ENCODE results near the genes SAFB, RPL36, CAPS and SLC25A23.

GRCh38 chr19:5567497-5568353, 54.9 kb downstream of the SAFB2 start:
- PRO-cap, 3 experiments = peak in 1 of 3 experiments; most common plus-strand start chr19:5568059 (in 1); most common minus-strand start chr19:5567996 (in 1)

- PRO-cap, 3 experiments = peak in 3 of 3 experiments; most common plus-strand start chr19:5623083 (in 3); most common minus-strand start chr19:5622776 (in 2)
Measured at GRCh38 chr19:5622487-5623424, at the start of gene SAFB. SAFB (plus strand) TSS chr19:5623083.

GRCh38 chr19:5687552-5688245, 2.4 kb upstream of the RPL36 start:
- PRO-cap, 3 experiments = no peak in any of the 3 experiments

- PRO-cap, 3 experiments = peak in 3 of 3 experiments; most common plus-strand start chr19:5690296 (in 3); most common minus-strand start chr19:5690136 (in 3)
Measured at GRCh38 chr19:5689893-5690397, at the start of gene RPL36. RPL36 (plus strand) TSS chr19:5690295.

- PRO-cap, 3 experiments = no peak in any of the 3 experiments
Measured at GRCh38 chr19:5889442-5889987, 14.1 kb downstream of the NDUFA11 start.

GRCh38 chr19:5913685-5914350, at the start of gene CAPS:
CAPS (plus strand) TSS chr19:5914254.
- PRO-cap, 3 experiments = peak in 1 of 3 experiments; most common plus-strand start chr19:5914256 (in 1); most common minus-strand start chr19:5914031 (in 1)

- PRO-cap, 3 experiments = no peak in any of the 3 experiments
Measured at GRCh38 chr19:5926547-5927075, 12.6 kb downstream of the CAPS start.

GRCh38 chr19:5974608-5975490, 3.1 kb downstream of the RANBP3 start:
- PRO-cap, 3 experiments = no peak in any of the 3 experiments

DNA sequence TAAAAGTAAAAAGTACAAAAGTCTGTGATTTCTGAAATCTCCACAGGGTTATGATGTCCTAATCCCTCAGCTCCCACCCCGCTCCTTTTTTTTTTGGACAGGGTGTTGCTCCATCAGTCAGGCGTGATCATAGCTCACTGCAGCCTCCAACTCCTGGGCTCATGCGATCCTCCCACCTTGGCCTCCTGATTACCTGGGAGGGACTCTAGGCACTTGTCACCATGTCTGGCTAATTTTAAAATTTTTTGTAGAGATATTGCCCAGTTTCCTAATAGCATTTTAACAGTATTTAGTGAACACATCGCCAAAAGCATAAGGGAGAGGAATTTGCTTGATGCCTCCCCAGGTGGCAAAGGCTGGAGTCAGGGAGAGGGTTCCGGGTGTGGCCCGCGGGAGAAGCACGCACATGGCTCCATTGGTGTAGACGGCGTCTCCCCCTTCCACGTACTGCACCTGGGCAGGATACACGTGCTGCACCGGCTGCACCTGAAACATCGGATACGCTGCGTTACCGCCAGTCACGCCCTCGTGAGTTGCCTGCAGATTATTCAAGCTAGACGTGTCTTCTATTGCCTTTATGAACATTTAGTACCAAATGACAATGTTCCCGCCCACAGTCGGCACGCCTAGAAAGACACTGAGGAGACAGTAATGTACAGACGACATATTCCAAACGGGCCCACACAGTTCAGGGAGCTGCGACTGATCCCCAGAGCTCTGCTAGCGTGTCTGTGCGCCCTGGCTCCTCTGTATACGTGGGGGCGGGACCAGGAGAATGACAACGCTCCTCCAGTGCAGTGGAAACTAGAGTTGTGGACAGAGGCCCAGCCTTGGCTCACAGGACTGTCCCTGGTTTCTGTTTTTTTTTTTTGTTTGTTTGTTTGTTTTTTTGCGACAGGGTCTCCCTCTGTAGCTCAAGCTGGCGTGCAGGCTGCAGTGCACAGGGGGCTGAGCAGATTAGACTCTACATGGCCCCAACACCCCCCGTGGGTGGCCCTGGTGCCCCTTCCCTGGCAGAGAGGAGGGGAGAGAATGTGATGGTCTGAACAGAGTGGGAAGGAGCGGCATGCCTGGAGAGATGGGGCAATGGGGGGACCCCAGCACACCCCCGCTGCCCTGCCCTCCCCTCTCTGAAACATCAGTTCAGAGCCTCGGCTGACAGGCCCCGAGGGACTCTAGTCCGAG, 64.1 kb upstream of the RANBP3 start:
- PRO-cap, 3 experiments = no peak in any of the 3 experiments

- PRO-cap, 3 experiments = no peak in any of the 3 experiments
Measured at GRCh38 chr19:6067271-6067817, 43.0 kb downstream of the RFX2 start.

- PRO-cap, 3 experiments = peak in 2 of 3 experiments; most common plus-strand start chr19:6092243 (in 2); most common minus-strand start chr19:6092462 (in 1)
Measured at GRCh38 chr19:6092102-6092991, 18.0 kb downstream of the RFX2 start.

DNA sequence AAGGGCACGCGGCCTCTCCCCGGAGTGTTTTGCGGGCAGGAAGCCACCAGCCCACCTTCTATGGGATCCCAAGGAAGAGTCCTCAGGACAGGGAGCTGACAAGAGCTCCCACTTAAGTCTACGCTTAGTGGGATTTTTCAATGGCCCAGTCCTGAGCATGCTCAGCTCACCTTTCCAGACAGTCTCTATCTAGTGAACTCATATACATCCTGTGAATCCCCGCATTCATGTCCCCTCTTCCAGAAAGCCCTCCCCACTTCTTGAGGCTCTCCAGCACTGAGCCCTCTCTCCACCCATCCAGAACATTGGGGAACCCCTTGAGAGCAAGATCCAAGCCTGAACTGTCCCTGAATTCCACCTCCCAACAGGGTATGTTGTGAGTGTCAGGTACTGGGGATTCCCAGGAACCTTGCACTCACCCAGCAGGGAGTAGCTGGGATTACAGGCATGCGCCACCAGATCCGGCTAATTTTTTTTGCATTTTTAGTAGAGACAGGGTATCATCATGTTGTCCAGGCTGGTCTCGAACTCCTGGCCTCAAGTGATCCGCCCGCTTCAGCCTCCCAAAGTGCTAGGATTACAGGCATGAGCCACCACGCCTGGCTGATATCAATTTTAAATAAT, 69.8 kb downstream of the ACSBG2 start:
- PRO-cap, 3 experiments = no peak in any of the 3 experiments

DNA sequence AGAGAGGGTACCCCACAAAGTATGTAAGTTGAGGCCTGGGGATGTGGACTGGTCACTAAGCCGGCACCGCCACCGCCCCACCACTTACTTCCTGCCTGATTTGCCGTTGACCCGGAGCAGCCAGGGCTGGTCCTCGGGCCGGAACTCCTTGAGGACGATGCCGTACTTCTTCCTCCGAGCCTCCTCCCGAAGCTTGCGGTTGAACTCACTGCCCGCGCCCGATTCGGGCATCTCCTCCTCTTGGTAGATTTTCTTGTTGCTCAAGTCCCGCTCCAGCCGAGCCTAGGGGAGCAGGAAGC, 3.7 kb downstream of the GTF2F1 start:
- PRO-cap, 3 experiments = no peak in any of the 3 experiments

DNA sequence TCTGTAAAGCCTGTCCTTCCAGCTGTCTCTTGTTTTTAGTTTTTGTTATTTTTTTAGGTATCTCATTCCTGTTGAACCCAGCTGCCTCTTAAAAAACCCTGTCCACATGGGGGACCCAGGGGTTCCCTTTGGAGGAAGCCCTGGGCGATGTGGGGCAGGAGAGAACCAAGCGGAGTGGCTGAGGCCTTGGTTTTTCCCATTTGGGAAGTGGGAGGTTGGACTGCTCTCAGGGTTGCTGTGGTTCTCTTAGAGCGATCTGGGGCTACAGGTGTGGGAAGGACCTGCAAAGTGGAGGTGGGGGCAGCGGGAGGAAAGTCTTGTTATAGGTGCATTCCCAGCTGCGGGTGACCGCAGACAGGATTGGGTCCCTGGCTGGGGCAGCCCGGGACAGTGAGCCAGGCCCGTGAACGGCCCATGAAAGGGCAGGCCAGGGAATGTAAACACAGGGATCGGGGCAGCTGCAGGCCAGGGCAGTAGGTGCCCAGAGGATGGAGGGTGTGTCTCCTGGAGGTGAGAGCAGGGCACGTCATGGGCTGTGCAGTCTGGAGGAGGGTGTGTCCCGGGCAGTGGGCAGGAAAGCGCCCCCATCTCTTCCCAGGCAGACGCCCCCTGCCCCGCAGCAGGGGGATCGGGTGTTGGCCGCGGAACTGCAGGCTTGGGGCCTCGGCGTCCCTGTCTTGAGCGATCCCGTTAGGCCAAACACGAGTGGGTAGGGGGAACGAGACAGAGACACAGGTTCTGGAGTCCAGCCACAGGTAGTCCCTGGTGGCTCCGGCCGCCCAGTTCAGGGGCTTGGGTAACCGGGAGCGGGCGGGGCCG, 761 bp downstream of the SLC25A23 start:
- PRO-cap, 3 experiments = no peak in any of the 3 experiments

GRCh38 chr19:6459441-6460064, at the start of gene SLC25A23:
SLC25A23 (minus strand) TSS chr19:6459792.
- PRO-cap, 3 experiments = peak in 3 of 3 experiments; most common plus-strand start chr19:6459930 (in 3); most common minus-strand start chr19:6459760 (in 1)

- PRO-cap, 3 experiments = no peak in any of the 3 experiments
Measured at GRCh38 chr19:6469001-6470169, 5.3 kb downstream of the CRB3 start.

DNA sequence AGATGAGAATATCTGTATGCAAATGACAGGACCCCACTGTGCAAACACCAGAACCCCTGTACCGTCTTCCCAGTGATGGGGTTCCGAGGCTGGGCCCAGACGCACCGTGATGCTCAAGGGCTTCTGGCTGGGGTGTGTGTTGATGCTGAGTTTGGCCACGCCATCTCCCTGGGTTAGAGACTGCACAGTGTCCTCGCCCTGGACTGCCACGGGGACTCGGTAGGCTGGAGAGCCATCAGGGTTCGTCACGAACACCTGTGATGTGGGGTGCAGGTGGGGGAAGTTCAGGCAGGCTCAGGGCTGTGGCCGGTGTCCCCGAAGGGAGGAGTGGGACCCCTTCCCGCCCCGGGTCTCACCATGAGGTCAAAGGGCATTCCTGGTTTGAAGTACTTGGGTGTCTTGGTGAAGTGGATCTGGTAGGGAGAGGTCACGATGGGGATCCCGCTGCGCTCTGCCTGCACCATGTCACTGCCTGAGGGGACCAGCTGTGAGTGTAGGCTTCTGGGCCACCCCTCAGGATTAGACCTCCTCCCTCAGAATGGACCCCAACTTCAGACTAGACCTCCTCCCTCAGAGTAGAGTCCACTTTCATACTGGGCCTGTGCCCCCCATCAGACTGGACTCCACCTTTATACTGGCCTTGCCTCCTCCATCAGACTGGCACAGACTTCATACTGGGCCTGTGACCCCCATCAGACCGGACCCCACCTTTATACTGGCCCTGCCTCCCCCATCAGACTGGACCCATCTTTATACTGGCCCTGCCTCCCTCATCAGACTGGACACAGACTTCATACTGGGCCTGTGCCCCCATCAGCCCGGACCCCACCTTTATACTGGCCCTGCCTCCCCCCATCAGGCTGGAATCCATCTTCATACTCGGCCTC, 8.1 kb downstream of the C3 start:
- PRO-cap, 3 experiments = no peak in any of the 3 experiments

DNA sequence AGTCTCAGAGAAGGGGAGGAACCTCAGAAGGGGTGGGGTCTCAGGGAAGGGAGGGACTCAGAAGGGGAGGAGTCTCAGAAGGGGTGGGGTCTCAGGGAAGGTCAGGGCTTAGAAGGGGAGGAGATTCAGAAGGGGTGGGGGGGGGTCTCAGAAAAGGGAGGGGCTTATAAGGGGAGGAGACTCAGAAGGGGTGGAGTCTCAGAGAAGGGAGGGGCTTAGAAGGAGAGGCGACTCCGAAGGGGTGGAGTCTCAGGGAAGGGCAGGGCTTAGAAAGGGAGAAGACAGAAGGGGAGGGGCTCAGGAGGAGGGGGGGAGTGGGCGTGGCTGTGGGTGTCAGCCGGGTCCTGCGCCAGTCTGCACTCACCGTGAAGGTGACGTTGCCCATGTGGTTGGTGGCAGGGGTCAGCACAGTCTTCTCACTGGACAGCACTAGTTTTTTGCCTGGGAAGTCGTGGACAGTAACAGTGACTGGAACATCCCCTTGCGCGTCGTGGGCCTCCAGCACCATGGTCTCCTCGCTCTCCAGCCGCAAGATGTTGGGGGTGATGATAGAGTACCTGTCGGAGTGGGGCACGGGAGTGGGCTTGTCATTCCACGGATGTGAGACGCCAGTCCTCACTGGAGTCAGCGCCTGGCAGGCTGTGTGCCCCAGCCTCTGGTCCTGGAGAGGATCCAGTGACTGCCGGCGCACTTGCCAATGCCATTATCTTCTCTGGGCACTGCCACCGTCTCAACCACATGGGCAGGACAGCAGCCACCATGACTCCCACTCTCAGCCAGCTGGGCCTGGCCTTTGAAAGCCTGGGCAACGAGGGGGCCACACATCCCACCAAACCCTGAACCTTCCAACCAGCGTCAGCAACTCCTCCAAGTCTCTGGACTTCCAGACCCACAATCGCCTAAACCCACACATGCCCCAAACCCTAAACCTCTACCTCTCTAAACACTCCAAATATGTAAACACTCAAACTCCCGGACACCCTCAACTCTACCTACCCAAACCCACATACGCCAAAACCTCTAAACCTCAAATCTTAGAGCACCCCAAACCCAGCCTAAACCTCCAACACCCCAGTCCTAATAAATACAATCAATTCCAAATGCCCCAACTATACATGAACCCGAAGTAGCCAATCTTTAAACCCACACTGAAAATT, 1.2 kb downstream of the C3 start:
- PRO-cap, 3 experiments = no peak in any of the 3 experiments

GRCh38 chr19:6723749-6724325, 3.4 kb upstream of the C3 start:
- PRO-cap, 3 experiments = peak in 1 of 3 experiments; most common minus-strand start chr19:6723911 (in 1)

DNA sequence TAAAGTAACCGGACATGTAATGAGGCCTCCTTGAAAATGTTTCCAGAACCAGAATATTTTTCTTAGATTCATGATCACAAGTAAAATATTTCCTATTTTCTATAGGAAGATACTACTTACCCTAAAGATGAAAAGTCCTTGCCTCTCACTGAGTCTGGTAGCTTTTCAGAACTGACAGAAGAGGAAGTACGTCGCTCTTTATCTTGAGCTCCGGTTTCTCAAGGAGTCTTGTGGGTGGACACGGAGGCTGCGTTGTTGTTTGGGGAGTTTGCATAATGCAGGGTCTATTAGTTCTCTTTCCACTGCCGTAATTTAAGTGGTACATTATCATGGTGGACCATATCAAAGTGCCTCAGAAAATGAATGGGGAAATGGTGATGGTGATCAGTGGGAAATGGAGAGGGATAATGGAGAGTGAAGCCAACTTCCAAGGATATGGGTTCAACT, 23.5 kb downstream of the MBD3L2B start:
- PRO-cap, 3 experiments = peak in 1 of 3 experiments; most common minus-strand start position 173 of the sequence (in 1)

Data from Metastatic Breast Carcinoma in the Ovary (tissue), 3 donors.